Testis (tissue), 5 donors: ENCODE measurements around the gene IMPA2.

DNA sequence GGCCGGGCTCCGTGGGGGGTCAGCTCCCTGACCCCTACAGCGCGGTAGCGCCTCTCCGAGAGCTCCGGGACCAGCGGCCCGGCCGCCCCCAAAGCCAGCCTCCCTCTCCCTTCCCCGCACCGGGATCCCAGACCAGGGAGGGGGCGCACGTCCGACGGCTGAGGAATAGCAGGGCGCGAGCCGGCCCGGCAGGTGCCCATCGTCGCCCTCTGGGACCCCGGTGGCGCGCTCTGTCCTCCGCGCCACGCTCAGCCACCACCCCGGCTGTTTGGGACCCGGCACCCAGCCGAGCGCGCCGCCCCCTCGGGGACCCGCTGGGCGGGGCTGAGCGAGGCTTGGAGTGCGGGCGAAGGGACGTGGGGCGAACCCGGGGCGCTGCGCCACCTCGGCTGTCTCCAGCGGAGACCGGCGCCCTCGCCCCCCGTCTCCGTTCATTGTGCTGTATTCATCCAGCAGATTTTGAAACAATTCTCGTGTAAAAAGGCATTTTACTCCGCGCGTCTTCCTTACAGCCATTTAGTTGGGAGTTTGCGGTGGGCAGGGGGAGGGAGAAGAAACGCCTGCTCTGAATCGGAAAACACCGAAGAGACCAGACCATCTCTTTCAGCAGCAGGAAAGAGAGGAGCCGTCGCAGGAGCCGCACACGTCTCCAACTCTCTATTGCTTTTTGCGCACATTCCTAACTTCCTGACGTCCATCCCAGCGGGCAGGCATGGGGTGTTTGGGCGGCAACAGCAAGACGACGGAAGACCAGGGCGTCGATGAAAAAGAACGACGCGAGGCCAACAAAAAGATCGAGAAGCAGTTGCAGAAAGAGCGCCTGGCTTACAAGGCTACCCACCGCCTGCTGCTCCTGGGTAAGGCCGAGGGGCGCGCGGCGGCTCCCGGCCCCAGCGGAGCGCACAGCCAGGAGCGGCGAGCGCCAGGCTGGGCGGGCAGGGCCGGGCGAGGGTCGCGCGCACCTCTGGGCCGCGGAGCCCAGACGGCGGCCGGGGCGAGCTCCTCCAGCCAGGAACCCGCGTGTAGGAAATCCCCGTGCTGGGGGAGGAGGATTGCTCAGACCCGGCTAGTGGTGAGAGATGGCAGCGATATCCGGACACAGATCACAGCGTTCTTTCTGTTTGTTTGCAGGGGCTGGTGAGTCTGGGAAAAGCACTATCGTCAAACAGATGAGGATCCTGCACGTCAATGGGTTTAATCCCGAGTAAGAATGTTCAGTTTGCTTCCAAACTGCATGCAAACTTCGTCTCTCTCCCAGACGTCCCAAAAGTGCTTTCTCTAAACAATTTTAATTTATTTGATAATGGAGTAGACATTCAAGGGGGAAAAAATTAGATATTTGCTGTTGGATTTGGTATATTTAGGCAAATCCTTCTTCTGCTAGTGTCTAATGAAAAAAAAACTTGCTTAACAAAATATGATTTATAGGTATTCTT is 63.2 kb downstream of the GNAL start:
- PRO-cap, 3 experiments: no peak in any of the 3 experiments
- RAMPAGE, long total RNA, 2 experiments: start-site peak on the plus strand in 2 of 2 experiments, centred at positions 620 to 1,090 of the sequence, 17 to 22 reads per replicate
- RRBS: 2% methylated on average over 63 of the region's 113 CpGs

DNA sequence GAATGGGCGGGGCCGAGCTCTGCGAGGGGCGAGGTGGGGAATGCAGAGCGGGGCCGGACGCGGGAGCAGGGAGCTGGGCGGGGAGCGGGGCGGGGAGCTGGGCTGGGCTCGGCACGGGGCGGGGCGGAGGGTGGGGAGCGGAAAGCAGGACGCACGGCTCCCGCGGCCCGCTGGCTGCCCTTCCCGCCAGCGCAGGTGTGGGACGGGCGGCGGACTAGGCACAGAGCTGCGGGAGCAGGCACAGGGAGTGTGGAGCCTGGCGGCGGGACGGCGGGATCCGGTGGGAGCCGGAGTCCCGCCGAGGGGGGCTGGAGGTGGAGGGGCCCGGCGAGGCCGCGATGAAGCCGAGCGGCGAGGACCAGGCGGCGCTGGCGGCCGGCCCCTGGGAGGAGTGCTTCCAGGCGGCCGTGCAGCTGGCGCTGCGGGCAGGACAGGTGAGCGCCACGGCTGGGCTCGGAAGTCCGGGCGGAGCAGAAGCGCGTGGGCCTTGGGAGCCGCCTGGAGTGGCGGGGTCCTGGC is at the start of gene IMPA2:
TSS of gene IMPA2 (plus strand) at position 176 of the 519 bp plus-strand sequence.
- PRO-cap, 3 experiments: peak in 3 of 3 experiments; most common plus-strand start position 126 of the sequence (in 2)
- RAMPAGE, long total RNA, 2 experiments: start-site peak on the plus strand in 1 of 2 experiments, centred at position 141 of the sequence, 9 reads per replicate
- RRBS: under 1% methylated on average over 29 of the region's 59 CpGs

DNA sequence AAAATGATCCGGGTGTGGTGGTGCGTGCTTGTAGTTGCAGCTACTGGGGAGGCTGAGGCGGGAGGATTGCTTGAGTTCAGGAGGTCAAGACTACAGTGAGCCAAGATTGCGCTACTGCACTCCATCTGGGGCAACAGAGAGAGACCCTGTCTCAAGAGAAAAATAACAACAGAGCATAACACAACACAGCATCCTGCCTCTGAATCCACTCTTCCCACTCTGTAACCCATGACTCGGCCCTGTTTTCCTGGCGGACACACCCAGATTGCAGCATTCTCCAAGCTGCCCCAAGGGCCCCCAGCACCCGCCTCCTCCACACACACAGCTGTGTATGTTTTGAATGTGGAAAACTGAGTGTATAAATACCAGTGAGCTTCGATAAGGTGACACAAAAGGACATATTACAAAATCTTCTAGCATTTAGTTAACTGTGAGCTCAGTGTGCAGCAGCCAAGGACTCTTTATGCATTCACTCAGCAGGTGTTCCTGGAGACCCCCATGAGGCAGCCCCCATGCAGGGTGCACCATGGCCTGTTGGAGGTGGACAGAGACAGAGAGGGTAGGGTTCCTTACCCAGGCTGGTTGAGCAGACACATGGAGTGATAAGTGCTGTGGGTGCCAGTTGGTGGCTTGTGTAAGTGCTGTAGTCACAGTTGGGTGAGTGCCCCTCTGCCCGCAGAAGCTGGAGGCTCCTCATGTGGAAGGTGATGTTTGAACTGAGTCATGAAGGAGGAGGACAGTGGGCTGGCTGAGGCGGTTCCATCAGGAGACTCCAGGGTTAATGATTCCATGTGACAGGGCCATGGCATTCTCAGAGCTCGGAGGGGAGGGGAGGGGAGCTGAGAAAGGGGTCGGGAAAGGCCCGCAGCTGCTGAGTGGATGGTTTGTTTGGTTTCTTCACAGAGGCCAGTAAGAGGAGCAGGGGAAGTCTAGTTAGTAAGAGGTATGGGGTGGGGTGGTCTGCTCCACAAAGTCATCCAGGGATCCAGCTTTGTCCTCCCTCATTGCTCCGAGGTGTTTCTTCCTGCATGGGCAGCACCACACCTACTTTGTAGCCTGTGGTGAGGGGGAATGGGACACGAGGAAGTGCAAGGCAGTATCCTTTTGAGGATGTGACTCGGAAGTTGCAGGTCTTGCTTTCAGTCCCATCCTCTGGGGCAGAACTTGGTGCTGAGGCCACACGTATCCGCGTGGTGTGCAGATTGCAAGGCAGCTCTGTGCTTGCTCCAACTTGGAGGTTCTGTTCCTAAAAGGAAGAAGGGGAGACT is 13.3 kb downstream of the IMPA2 start:
- PRO-cap, 3 experiments: peak in 2 of 3 experiments; most common plus-strand start position 427 of the sequence (in 1); most common minus-strand start position 216 of the sequence (in 2)
- RAMPAGE, long total RNA, 2 experiments: no peak in any of the 2 experiments
- RRBS: no CpG with 5 or more reads among the region's 19 CpGs

- PRO-cap, 3 experiments: no peak in any of the 3 experiments
- RAMPAGE, long total RNA, 2 experiments: no peak in any of the 2 experiments
- RRBS: no CpG with 5 or more reads among the region's 13 CpGs
Observed at GRCh38 chr18:12008187-12008805, 27.0 kb downstream of the IMPA2 start.

DNA sequence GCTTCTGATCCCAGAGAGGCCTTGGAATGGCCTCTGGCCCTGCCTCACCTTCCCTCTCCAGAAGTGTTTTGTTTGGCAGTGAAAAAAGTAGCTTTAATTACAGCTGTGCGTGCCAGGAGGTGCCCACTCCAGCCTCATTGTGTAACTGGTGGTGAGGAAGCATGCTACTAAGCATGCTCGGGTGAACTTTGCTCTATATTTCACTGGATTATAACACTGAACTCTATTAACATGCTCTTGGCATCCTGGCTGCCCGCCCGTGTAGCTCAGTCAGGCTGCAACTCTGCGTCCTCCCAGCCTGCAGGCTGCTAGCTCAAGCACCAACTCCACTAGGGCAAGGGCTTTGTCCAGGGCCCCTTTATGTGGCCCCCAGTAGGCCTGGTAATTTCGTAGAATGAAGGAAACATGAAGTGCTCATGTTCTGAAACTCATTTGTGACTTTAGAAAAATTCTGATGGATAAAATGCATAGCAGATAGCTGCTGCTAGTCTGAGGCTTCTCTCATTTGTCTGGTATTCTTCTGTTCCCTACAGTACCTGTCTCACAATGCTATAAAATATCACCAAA is 34.4 kb downstream of the IMPA2 start:
- PRO-cap, 3 experiments: no peak in any of the 3 experiments
- RAMPAGE, long total RNA, 2 experiments: no peak in any of the 2 experiments
- RRBS: no CpG with 5 or more reads among the region's 6 CpGs

- PRO-cap, 3 experiments: no peak in any of the 3 experiments
- RAMPAGE, long total RNA, 2 experiments: no peak in any of the 2 experiments
- RRBS: 78% methylated on average over 4 of the region's 10 CpGs
Observed at GRCh38 chr18:12026953-12027431, 45.7 kb downstream of the IMPA2 start.

DNA sequence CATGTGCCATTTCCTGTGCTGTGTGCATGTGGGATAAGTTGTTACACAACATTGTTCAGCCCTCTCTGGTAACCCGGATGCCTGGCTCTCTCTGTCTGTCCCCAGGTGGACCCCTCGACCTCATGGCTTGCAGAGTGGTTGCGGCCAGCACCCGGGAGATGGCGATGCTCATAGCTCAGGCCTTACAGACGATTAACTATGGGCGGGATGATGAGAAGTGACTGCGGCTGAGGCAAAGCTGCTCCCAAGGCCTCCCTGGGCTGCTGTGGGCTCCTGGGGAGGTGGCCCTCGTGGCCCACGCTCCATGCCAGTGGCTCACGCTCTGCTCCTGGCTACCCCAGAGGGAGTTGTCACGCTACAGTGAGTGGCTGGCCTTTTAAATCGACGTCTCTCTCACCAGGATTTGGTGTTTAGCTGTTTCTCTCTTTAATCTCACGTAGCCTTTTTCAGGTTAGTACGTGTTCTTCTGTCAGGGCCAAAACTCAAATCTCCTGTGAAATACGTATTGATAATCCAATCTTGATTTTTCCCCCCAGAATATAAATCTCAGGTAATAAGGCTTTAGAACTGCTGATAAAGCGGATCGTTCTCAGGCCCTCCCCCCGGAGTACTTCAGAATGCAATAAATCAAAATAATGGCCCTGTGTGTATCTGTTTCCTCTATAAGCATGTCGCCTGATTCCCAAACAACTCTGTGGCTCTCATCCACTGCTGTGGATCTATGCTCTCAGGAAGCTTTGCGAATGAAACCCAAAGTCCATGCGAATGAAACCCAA is 49.1 kb downstream of the IMPA2 start:
- PRO-cap, 3 experiments: no peak in any of the 3 experiments
- RAMPAGE, long total RNA, 2 experiments: no peak in any of the 2 experiments
- RRBS: 87% methylated on average over 3 of the region's 23 CpGs

- PRO-cap, 3 experiments: peak in 1 of 3 experiments; most common plus-strand start chr18:12325664 (in 1)
- RAMPAGE, long total RNA, 2 experiments: no peak in any of the 2 experiments
- RRBS: 17% methylated on average over 6 of the region's 54 CpGs
Observed at GRCh38 chr18:12325516-12326615, 17.8 kb downstream of the TUBB6 start.

DNA sequence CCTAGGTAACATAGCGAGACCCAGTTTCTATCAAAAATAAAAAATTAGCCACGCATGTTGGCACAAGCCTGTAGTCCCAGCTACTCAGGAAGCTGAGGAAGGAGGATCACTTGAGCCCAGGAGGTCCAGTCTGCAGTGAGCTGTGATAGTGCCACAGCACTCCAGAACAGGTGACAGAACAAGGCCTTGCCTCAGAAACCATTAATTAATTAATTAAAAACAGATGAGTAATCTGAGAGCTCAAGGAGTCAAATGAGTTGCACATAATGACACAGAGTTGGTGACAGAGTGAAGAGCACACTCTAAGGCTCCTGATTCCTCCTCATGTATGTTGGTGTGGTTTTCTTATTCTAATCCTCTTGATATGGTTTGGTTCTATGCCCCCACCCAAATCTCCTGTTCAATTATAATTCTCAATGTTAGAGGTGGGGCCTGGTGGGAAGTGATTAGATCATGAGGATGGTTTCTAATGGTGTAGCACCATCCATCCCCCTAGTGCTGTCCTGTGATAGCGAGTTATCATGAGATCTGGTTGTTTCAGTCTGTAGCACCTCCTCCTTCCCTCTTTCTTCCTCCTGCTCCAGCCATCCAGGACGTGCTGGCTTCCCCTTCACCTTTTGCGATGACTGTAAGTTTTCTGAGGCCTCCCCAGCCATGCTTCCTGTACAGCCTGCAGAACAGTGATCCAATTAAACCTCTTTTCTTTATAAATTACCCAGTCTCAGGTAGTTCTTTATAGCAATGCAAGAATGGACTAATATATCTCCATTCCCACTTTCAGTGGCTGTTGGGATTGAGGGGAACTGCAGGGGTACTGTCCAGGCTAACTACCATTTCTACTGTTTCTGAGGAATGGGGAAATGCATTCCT is 19.4 kb downstream of the SPIRE1 start:
- PRO-cap, 3 experiments: no peak in any of the 3 experiments
- RAMPAGE, long total RNA, 2 experiments: start-site peak on the minus strand in 1 of 2 experiments, centred at position 691 of the sequence, 9 reads per replicate
- RRBS: no CpG with 5 or more reads among the region's 5 CpGs

DNA sequence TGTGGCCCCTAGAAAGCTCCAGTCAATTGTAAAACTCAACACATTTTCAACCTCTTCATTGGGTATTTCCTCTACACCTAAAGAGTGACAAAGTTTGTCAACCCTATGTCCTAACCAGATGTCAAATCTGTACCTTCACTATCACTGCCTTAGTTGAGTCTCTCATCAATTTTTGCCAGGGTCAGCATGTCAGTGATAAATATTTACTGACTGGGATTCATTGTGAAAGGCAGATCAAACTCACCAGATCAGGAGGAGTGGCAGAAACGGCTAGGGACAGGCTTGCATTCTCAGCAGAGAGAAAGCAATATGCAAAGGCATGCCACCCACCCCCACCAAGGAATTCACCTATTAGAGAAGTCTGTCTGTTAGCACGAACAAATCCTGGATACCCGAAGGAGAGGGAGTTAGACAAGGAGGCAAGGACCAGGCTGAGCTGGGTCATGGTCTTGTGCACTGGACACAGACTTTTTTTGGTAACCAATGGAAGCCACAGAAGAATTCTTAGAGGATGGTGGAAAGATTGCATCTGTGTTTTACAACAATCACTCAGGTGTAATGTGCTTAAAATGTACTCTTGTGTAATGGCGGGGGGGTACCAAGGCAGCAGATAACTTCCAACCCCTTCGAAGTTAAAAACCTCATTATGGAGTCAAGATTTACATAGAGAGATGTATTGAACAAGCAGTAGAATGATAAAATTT is 62.5 kb downstream of the PTPN2 start:
- PRO-cap, 3 experiments: no peak in any of the 3 experiments
- RAMPAGE, long total RNA, 2 experiments: no peak in any of the 2 experiments
- RRBS: no CpG with 5 or more reads among the region's 5 CpGs

DNA sequence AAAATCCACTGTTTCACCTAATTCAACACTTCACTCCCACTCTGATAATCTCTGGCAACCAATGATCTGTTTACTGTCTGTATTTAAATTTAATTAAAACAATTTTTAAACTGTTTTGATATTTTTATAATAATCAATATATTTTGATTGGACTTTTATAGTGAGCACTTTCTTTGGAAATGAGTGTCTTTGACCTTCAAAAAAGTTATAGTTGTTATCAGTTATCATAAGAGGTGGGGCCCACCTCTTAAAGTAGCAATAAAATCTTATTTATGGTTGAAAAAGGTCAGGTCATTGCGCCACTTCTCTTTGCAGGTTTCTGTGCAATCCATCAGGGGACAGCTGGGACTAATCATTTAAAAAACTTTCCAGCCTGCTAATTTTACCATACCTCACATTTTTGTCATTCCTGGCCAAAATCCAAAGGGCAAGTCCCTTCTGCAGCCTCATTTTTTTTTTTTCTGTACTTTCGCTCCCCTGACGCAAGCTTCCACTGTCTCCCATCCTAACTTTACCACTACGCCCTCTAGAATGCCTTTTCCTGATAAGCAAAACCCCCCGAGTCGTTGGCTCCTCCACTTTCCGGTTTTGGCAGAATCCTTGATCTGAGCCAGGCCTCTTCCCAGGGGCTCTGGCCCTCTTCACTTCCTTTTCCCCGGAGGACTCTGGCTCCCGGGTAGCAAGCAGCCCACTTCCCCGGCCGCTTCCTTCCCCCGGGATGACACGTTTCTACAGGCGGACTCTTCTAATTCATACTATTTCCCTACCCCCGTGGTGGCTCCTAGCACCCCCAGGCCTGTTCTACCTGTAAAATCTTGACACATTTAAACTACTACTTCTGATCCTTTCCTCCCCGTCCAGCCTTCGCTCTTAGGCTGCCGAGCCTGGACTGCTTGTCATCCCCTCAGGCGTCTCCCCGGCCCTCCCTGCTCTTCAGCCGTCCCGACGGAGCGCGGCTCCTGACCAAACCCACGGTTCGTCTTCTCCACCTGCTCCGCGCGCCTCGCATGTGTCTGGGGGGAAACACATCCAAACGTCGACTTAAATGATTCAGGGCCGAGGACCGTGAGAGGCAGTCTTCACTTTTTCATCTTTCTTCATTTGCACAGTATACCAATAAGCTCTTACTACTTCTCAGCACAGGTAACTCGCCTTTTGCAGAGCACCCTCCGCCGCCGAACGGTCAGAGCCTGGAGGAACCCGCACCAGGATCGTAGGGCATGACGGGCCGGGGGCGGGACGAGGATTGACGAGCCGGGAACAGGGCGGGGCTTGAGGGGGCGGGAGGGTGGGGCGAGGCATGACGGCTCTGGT is 870 bp upstream of the SEH1L start:
- PRO-cap, 3 experiments: peak in 3 of 3 experiments; most common plus-strand start position 496 of the sequence (in 1); most common minus-strand start position 1,222 of the sequence (in 3)
- RAMPAGE, long total RNA, 2 experiments: start-site peak on the minus strand in 2 of 2 experiments, centred at positions 1,197 to 1,219 of the sequence, 14 to 15 reads per replicate
- RRBS: 3% methylated on average over 2 of the region's 52 CpGs

DNA sequence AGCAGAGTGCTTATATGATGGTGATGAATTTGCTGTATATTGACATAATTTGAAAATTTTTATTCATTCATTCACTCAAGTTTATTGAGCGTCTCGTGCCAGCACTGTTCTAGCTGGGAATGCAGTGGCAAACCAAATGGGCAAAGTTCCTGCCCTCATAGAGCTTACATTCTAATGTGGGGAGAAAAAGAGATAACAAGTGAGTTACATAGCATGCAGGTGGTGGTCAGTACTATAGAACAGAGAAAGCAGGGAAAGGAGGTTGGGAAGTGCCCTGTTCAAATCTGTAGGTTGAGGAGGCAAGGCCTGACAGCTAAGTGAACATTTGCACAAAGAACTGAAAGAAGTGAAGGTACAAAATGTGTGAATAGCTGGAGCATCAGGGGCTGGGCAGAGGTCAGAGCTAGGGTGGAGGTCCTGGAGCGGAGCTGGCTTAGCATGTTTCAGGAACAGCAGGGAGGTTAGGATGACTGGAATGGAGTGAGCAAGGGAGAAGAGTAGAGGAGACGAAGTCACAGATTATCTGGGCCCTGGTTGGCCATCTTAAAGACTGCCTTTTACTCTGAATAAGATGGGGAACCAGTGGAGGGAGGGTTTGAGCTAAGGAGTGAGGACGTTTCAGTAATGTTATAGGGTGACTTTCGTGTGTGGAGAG is 4.4 kb downstream of the CEP192 start:
- PRO-cap, 3 experiments: no peak in any of the 3 experiments
- RAMPAGE, long total RNA, 2 experiments: no peak in any of the 2 experiments
- RRBS: no CpG with 5 or more reads among the region's 6 CpGs

DNA sequence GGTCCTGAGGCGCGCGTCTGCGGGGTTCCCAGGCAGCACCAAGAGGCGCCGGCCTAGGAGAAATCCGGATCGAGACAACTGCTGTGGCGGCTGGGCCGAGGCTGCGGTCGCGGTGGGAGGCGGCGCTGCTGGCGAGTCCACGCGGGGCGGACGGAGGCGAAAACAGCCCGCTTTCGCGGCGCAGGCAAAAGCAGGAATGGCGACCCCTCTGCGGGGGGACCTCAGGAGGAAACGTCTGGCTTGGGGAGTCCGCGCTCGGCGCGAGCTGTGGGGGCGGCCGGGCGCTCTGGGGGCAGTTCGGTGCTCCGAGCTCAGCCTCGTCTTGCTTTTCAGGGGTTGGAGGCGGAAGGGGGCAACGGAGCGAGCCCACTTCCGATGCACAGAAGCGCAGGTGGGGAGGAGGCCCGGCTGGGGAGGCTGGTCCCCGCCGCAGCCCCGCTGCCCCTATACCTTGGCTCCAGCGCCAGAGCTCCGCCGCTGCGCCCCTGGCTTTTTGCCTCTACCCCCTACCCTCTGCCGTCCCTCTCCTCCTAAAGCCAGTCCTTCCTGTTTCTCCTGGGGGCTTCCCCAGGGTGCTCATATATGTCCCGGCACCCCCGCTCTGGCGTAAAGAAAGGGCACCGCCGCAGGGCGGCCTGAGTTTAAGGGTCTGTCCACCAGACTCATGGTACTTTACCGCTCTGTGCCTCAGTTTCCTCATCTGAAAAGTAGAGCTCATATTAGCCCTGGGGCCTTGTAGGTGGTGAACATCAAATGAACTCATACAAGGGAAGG is 81.3 kb upstream of the LDLRAD4 start:
- PRO-cap, 3 experiments: peak in 3 of 3 experiments; most common plus-strand start position 77 of the sequence (in 3); most common minus-strand start position 76 of the sequence (in 2)
- RAMPAGE, long total RNA, 2 experiments: no peak in any of the 2 experiments
- RRBS: 1% methylated on average over 6 of the region's 60 CpGs

GRCh38 chr18:13217075-13217418 is 1.5 kb upstream of the LDLRAD4 start:
- PRO-cap, 3 experiments: no peak in any of the 3 experiments
- RAMPAGE, long total RNA, 2 experiments: no peak in any of the 2 experiments
- RRBS: under 1% methylated on average over 22 of the region's 47 CpGs

DNA sequence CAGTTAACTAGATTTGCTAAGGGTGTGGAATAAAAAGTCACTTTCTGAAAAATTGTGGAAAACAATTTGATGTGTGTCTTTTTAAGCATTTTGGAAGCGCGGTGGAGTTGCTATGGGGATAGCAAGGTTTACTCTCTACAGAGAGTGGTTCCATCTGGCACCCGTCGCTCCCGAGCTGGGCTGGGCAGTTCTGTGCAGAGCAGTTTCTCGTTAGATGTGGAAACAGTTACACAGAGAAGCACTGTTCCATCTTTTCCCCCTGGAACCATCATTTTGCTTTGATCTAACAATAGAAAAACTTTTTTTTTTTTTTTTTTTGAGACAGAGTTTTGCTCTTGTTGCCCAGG is 17.4 kb downstream of the LDLRAD4 start:
- PRO-cap, 3 experiments: no peak in any of the 3 experiments
- RAMPAGE, long total RNA, 2 experiments: no peak in any of the 2 experiments
- RRBS: no CpG with 5 or more reads among the region's 6 CpGs

DNA sequence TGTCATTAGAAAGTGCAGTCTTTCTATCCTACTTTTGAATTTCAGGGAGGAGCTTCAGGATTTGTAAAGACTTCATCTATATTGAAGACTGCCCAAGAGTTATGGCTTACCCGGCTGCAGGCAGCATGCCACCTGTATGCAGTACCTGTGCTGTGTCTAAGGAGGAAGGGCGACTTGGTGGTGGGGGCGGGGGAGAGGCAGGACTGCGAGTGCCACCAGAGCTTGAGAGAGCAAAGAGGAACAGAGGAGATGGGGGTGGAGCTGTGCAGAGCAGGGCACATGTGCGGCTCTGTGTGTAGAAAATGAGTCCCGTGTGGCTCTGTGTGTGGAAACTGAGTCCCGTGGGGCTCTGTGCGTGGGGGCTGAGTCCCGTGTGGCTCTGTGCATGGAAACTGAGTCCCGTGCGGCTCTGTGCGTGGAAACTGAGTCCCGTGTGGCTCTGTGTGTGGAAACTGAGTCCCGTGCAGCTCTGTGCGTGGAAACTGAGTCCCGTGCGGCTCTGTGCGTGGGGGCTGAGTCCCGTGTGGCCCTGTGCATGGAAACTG is 43.2 kb downstream of the LDLRAD4 start:
- PRO-cap, 3 experiments: no peak in any of the 3 experiments
- RAMPAGE, long total RNA, 2 experiments: no peak in any of the 2 experiments
- RRBS: no CpG with 5 or more reads among the region's 19 CpGs

DNA sequence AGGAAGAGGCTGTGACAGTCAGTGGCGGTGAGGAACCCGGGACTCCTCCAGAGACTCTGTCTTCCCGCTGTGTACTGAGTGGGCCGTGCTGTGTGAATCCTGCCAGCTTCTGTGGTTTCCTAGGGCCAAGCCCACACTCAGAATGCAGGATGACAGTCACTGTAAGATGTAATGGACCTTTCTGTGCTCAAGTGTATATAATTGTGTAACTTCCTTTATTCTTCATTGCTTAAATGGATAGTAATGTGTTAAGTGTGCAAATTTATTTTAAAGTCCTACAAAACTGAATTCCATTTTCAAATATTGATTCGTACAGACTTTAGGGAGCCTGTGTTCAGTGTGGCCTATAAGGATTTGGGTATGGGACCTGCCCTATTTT is 218.6 kb downstream of the LDLRAD4 start:
- PRO-cap, 3 experiments: no peak in any of the 3 experiments
- RAMPAGE, long total RNA, 2 experiments: no peak in any of the 2 experiments
- RRBS: no CpG with 5 or more reads among the region's 5 CpGs

DNA sequence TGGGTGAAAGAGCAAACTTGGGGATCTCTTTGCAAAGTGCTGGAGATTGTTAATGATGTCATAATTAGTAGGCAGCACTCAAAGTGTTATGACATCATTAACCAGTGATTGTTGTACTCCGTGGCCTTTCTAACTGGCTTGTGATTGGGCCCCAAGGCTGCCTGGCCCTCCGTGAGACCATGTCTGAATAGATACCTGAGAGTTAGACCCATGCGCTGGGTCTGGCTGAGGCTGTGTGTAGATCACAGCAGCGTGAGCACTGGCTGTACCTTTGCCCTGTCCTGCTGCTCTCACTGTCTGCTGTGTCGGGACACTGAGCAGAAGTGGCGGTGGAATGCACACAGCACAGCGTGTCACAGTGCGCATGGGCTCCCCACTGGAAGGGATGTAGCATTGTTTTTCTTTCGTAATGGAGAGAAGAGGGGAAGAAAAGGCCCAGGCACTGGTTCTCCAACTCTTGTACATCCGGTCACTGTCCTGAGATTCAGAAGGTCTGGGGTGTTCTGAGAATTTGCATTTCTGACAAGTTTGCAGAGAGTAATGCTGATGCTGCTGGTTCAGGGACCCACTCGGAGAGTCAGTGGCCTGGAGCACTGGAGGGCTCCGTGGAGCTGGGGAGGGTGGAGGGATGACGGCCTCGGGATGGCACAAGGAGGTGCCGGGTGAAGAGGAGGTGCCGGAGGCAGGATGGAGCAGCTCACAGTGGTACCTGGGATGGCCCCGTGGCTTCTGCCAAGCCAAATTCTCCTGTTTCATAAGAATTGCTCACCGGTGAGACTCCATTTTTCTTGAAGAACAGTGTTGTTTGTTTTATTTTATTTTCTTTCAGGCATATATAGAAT is 252.7 kb downstream of the LDLRAD4 start:
- PRO-cap, 3 experiments: peak in 2 of 3 experiments; most common plus-strand start position 154 of the sequence (in 1); most common minus-strand start position 295 of the sequence (in 1)
- RAMPAGE, long total RNA, 2 experiments: no peak in any of the 2 experiments
- RRBS: 94% methylated on average over 2 of the region's 18 CpGs

- PRO-cap, 3 experiments: peak in 3 of 3 experiments; most common plus-strand start chr18:13567009 (in 1); most common minus-strand start chr18:13567044 (in 2)
- RAMPAGE, long total RNA, 2 experiments: no peak in any of the 2 experiments
- RRBS: no CpG with 5 or more reads among the region's 17 CpGs
Observed at GRCh38 chr18:13566756-13567493, 159.4 kb downstream of the FAM210A start.

DNA sequence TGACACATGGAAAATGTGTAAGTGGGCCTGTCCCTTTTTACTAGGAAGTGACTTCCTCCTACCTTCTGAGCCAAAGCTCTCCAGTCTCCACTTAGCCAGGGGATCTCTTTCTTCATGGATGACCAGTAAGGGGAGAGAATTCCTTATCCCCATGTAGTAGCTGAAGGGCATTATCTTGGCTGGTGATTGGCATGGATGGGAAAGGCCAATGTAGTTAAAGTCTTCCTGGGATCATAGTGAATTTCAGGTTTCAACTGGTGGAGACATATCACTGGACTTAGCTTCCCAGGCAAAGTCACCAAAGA is 147.0 kb downstream of the FAM210A start:
- PRO-cap, 3 experiments: no peak in any of the 3 experiments
- RAMPAGE, long total RNA, 2 experiments: no peak in any of the 2 experiments